ENCODE results near the genes ATOX1 and GRIA1.

GRCh38 chr5:151118858-151119390, 38.1 kb upstream of the TNIP1 start:
- RRBS = 90% methylated on average over 1 of the region's 6 CpGs

GRCh38 chr5:151155458-151156033, 2.0 kb downstream of the ANXA6 start:
- RRBS = no CpG with 5 or more reads among the region's 7 CpGs

- RRBS = no CpG with 5 or more reads among the region's 6 CpGs
Observed at GRCh38 chr5:151177732-151178547, 20.4 kb upstream of the ANXA6 start.

- RRBS = no CpG with 5 or more reads among the region's 3 CpGs
Observed at GRCh38 chr5:151195669-151196121, 28.2 kb downstream of the CCDC69 start.

- RRBS = no CpG with 5 or more reads among the region's 4 CpGs
Observed at GRCh38 chr5:151263825-151264618, 11.0 kb downstream of the GM2A start.

GRCh38 chr5:151494139-151494283, 46.6 kb downstream of the SLC36A1 start:
- RRBS = no CpG with 5 or more reads among the region's 1 CpG

DNA sequence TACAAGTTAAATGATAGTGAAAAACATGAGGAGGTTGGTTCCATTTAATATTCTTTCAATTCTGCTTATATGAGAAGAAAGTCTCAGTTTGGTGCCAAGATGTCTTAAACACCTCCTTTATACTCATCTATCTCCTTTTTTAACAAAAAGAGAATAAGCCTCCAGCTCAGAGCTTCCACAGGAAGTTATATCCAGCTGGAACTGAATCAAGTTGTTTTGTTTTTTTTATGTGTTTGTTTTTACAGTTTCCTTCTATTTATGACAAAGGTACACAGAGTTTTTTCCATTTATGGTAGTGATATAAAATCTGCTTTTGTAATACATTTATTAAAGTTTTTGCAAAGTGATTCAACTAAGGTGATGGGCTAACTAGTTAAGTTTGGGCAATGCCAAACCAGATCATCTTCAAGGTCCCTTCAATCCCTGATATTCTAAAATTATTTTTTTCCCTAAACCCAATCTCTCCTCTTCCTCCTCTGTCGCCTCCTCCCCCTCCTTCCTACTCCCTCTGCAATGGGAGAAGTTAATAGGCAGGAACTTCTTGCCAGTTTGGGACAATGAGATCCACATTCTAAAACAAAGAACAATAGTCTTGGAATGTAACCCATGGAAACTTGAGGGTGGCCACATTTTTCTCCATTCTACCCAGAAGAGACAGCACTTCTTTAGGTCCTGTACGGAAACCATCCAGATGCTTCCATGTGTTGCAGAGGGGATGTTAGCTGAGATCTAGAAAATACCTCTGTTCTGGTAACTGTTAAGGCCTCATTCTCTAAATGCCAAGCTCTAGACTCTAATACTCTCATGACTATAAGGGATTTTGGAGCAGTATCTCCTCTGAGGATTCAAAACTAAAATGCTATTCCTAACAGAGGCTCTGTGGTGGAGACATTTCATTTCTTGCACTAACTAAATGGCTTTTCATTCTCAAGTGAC, 10.1 kb downstream of the SPARC start:
- RRBS = no CpG with 5 or more reads among the region's 2 CpGs

GRCh38 chr5:151758086-151759258, at the start of gene ATOX1:
Gene ATOX1, minus strand, starts transcription at chr5:151758631.
- RRBS = 1% methylated on average over 19 of the region's 75 CpGs

- RRBS = no CpG with 5 or more reads among the region's 3 CpGs
Observed at GRCh38 chr5:151773944-151774305, 2.2 kb downstream of the G3BP1 start.

DNA sequence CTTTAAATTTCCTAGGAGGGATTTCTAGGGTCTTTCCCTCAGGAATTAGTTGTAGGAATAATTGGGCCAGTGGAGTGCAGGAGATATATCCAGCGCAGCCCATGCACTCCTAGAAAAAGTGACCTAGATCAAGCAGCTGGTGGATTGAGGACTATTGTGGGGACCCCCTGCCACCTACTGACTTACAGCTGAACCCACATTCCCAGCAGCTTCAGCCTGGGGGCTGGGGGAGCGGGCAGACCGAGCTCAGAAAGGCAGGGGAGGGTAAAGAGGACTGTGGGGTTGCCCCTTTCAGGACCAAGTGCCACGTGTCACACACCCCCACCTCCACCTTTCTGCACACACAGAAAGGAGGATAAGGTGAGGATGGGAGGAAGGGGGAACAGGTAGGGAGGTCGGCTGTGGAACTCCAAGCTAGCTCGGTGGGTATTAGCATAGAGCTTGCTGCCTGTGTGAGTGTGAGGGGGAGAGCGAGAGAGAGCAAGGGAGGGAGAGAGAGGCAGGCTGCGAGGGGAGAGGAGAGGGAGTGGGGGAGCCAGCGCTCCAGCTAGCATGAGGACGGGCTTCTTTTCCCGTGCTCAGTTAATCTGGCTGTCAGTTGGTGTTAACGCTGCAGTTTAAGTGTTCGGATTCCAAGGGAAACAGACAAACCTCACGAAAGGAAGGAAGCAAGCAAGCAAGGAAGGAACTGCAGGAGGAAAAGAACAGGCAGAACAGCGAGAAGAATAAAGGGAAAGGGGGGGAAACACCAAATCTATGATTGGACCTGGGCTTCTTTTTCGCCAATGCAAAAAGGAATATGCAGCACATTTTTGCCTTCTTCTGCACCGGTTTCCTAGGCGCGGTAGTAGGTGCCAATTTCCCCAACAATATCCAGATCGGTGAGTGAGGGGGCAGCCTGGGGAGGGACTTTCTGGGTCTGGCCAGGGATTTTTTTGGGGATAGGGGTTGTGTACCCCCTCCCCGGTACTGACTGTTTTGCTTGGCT, at the start of gene GRIA1:
GRIA1 (plus strand) TSS at position 581 of the 988 bp plus-strand sequence.
- RRBS = no CpG with 5 or more reads among the region's 21 CpGs

- RRBS = no CpG with 5 or more reads among the region's 3 CpGs
Observed at GRCh38 chr5:153624111-153624406, 133.6 kb downstream of the GRIA1 start.

GRCh38 chr5:154015397-154015766, 23.3 kb downstream of the FAM114A2 start:
- RRBS = no CpG with 5 or more reads among the region's 2 CpGs

DNA sequence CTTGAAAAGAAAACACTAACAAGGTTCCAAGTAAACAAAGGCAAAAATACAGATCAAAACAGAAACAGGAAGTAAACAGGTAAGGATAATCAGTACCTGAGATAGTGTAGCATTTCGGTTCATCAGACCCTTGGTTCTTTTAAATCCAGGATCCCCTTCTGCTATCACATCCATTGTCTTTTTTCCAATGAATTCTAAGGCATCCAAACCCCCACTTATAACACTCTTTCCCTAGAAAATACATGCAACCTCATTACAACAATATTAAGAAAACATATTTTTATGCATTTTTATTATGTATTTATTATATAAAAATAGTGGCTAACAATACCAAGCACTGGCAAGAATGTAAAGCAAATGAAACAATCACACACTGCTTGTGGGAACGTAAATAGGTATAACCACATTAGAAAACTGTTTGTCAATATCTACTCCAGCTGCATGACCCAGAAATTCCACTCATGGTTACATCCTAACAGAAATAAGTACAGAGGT, 10.6 kb downstream of the FAM114A2 start:
- RRBS = no CpG with 5 or more reads among the region's 2 CpGs

GRCh38 chr5:154042799-154043224, 4.0 kb downstream of the MFAP3 start:
- RRBS = no CpG with 5 or more reads among the region's 2 CpGs

- RRBS = no CpG with 5 or more reads among the region's 9 CpGs
Observed at GRCh38 chr5:154196801-154197972, 6.7 kb downstream of the GALNT10 start.

DNA sequence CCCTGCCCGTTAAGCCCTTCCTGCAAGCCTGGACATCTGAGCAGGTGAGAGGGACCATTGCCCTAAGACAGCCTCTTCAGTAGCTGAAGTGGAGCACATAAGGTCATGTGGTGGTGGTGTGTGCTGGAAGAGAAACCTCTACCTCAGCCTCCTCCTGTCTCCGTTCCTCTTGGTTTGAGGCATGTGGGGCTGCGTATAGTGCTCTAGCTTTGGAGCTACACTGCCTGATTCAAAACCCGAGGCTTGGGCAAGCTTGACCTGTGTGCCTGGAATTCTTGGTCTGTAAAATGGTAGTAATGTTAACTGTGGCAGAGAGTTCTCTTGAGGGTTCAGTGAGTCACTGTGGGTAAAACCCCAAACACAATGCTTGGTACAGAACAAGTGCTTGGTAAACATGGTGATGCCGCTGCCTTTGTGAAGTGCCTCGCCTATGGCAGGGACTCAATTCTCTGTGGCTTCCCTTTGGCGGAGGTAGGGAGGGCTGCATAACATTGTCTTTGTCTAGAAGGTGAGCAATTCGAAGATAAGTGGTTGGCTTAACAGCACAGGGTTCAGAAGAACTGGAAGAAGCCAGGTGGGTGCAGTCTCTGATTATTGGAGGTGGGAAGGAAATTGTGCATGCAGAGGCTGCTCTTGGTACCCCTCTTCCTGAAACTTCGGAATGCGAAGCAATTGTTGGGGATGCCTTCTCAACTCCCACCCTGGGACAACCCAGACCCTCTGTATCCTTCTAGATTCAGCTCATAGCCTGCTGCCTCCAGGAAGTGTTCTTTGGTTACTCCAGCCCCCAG, 7.6 kb downstream of the GALNT10 start:
- RRBS = no CpG with 5 or more reads among the region's 10 CpGs

- RRBS = no CpG with 5 or more reads among the region's 15 CpGs
Observed at GRCh38 chr5:154380078-154380757, 65.6 kb upstream of the SAP30L start.

DNA sequence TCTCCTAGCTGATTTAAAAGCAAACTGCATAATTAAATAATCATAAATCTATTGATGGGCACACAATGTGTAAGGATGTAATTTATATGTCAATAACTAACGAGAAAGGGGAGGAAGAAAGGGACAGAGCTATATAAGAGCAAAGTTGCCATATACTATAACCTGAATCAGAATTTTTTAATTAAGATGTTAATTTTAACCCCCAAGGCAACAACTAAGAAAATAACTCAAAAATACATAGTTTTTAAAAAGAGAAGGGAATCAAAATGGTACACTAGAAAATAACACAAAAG, 22.9 kb upstream of the SAP30L start:
- RRBS = no CpG with 5 or more reads among the region's 1 CpG

- RRBS = no CpG with 5 or more reads among the region's 18 CpGs
Observed at GRCh38 chr5:154444817-154445238, 969 bp upstream of the SAP30L start.

- RRBS = no CpG with 5 or more reads among the region's 9 CpGs
Observed at GRCh38 chr5:154450827-154451287, 5.1 kb downstream of the SAP30L start.